Jurkat, Clone E6-1 (cell line): ENCODE results near the gene CCDC14.

DNA sequence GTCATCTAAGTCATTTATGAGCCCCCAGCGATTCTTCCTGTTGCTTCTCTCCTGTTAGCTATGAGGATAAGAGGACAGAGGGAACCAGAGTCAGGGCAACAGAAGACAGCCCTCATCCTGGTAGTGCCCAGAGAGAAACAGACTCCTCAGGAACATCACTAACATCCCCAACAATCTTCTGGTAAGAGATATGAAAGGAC, 91.6 kb downstream of the MYLK start:
- RRBS, result no CpG with 5 or more reads among the region's 1 CpG

GRCh38 chr3:123953663-123954212, 7.3 kb downstream of the CCDC14 start:
- RRBS, result no CpG with 5 or more reads among the region's 5 CpGs

- RRBS, result 3% methylated on average over 8 of the region's 73 CpGs
Observed at GRCh38 chr3:123960624-123961830, at the start of gene CCDC14. Gene CCDC14 (minus strand): TSS chr3:123961229.

DNA sequence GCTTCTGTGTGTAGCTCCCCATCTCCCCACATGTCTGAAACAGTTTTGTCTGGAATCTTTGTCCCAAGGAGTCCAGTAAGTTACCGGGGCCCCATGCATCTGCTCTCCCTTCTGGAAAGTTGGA, 1.4 kb downstream of the KALRN start:
- RRBS, result no CpG with 5 or more reads among the region's 1 CpG

- RRBS, result 86% methylated on average over 9 of the region's 17 CpGs
Observed at GRCh38 chr3:124268902-124269390, 235.8 kb downstream of the KALRN start.

DNA sequence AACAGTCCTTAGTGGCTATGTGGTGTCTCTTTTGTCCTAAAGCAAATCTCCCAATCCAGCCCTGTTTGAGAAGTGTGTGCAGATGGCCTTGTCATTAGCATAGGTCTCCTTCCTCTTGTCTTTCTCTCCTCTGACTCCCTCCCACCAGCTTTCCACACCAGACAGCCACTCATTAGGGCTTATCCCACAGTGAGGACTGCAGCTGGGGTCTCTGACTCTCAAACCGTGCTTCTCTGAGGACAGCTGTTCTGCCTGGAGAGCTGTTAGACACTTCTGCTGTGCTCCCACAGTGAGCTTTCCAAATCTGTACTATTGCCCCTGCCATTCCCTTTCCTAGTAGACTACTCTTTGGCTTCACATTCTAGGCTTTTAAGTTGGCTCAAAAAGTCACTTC, 331.4 kb downstream of the KALRN start:
- RRBS, result no CpG with 5 or more reads among the region's 1 CpG

DNA sequence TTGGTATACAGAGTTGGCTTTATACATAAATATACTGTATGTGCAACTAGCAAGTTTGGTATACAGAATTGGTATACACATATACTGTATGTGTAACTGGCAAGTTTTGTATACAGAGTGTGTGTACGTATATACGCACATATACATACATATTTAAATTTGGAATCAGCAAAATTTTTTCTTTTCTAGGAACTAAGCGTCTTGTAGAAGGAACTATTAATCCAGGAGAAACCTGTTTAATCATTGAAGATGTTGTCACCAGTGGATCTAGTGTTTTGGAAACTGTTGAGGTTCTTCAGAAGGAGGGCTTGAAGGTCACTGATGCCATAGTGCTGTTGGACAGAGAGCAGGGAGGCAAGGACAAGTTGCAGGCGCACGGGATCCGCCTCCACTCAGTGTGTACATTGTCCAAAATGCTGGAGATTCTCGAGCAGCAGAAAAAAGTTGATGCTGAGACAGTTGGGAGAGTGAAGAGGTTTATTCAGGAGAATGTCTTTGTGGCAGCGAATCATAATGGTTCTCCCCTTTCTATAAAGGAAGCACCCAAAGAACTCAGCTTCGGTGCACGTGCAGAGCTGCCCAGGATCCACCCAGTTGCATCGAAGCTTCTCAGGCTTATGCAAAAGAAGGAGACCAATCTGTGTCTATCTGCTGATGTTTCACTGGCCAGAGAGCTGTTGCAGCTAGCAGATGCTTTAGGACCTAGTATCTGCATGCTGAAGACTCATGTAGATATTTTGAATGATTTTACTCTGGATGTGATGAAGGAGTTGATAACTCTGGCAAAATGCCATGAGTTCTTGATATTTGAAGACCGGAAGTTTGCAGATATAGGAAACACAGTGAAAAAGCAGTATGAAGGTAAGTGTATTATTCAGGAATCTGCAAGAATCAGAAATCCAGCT, 7.4 kb downstream of the UMPS start:
- RRBS, result no CpG with 5 or more reads among the region's 12 CpGs

DNA sequence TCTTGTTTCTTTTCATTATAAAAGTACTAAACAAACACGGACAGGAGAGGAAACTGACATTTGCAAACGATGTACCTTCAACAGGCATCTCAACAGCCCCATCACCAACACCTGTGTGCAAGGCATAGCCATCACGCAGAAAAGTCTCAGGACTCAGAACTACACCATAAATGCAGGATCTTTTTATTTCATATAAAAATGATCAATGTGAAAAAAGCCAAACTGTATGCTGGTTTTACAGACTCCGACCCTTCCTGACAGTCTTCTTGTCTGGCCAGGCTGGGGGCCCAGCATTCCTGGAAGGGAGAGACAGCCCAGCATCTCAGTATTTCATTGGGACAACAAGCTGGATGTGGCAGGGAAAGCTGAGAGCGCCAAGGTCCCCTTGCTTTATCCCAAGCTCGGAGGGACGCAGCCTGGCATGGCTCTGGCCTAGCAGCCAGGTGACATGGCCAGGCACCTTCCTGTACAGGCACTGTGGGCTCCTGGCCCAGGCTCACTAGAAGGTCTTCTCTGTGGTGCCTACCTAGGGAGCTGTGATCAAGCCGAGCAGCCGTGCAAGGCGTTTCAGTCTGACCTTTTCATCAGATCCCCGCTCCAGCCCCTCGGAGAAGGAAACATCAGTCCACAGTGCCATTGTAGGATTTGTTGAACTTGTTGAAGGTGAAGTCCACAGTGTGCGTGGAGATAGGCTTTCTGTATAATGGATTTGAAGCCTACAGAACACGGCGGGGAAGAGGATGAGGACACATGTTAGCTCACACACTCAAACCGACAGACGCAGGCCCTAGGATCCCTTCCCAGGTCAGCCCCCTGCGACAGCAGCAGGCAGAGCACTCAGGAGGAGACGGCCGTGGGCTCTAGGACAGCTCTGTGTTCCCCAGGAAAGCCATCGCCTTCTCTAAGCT, 33.0 kb downstream of the UMPS start:
- RRBS, result no CpG with 5 or more reads among the region's 21 CpGs

GRCh38 chr3:124848241-124848713, 38.9 kb downstream of the ITGB5 start:
- RRBS, result 92% methylated on average over 4 of the region's 9 CpGs

- RRBS, result no CpG with 5 or more reads among the region's 5 CpGs
Observed at GRCh38 chr3:124920728-124921077, 13.8 kb downstream of the MUC13 start.

- RRBS, result no CpG with 5 or more reads among the region's 2 CpGs
Observed at GRCh38 chr3:124934443-124934641, 209 bp downstream of the MUC13 start.

DNA sequence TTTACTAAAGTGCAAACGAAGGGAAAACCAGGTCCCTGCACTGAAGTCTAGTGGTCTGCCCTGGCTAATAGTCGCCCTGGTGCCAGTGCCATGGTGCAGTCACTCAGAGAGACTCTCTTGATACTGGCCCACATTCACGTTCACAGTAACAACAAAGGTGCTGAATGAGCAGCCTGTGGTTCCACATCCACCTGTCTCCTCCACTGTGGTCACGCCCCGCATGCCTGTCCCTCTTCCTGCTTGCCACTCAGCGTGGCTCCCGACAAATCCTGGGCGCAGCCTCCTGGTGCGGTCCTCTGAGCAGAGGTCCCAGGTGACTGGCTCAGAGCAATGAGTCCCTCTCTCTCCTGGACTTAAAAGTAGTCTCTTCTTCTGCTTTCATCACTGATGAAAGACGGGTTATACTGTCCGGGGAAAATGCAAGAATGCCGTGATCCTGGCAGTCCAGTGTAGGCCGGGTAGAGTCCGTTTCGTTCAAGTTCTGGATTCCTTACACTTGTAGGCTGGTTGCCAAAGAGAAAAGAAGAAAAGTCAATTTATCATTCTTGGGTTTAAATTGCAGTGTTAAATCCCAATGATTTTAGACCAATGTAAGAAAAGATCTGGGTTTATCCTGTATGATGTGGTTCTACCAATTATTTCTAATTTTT, 35.9 kb upstream of the MUC13 start:
- RRBS, result 84% methylated on average over 3 of the region's 15 CpGs

DNA sequence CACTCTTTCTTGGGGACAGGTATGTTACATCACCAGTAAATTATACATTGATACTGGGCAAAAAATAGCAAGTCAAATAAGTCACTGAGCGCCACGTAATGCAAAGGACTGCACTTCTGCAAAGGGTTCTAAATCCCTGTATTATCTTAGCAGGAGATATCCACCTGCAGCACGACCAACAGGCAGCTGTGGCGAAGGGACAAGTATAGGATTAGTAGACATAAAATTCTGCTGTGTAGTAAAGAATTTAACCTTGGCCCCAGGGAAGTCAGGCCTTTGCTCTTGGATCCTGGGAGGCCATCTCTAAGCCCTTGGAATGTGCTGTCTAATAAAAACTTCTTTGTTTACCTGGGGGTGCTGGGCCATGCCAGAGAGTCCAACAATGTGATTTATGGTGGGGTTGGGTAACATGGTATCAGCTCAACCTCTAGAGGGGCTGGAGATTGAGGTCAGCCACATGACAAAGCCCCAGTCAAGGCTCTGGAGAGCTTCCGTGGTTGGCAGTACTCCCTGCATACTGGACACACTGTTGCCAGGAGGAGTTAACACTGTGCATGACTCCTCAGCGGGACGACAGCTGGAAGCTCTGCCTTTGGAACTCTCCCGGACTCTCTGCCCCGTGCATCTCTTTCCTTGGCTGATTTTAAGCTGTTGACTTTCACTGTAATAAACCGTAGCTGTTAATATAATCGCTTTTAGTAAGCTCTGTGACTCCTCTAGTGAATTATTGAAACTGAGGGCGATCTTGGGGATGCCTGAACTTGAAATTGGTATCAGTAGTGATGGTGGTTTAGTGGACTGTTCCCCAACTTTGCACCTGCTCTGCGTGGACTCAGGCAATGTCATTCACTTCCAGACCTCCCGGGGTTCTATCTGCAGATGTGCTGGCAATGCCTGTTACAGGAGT, 52.3 kb downstream of the HEG1 start:
- RRBS, result no CpG with 5 or more reads among the region's 14 CpGs

GRCh38 chr3:125024785-125025155, 31.0 kb downstream of the HEG1 start:
- RRBS, result no CpG with 5 or more reads among the region's 6 CpGs

GRCh38 chr3:125039488-125040523, 16.0 kb downstream of the HEG1 start:
- RRBS, result no CpG with 5 or more reads among the region's 17 CpGs

GRCh38 chr3:125053703-125054454, 1.9 kb downstream of the HEG1 start:
- RRBS, result no CpG with 5 or more reads among the region's 9 CpGs

DNA sequence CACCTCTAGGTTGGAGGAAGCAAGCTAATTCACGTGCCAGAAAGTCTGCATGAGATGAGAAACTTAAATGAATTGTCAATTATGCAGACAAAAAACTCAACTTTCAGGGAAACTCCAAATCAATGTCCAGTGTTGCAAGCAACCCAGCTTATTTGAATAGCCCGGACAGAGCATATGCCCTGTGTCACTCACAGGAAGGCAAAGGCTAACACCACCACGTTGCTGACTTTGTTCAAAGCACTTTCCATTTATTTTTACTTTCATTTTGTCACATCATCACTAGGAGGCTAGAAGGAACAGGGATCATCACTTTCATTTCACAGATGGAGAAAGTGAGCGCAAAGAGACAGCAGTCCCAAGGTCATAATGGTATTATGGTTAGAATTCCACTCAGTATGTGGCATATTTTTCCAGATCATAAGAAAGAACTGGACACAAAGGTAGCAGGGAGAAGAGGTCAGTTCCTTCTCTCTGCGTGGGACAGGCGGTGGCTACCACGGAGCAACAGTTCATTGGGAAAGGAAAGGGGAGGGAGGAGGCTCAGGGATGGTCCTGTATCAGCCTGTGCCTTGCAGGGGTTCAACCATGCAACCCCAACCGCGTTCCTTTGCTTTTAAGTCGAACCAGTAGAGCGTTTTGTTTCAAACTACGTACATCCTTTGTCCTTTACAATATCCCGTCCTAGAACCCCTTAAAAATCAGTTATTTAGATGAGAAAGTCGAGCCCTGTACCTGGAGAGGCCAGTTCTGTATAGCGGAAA, 1.2 kb downstream of the HEG1 start:
- RRBS, result no CpG with 5 or more reads among the region's 15 CpGs

DNA sequence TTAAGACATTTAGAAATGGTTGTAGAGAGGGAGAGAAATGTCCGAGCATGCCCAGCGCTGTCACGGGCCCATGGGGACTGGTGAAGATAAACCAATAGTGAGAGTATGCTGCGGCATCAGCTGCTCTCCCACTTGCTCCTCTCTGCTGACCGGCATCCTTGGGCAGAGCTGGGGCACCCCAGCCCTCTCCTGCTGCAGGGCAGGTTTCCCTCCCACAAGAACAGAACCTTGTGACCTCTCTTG, 6.4 kb upstream of the HEG1 start:
- RRBS, result no CpG with 5 or more reads among the region's 5 CpGs

DNA sequence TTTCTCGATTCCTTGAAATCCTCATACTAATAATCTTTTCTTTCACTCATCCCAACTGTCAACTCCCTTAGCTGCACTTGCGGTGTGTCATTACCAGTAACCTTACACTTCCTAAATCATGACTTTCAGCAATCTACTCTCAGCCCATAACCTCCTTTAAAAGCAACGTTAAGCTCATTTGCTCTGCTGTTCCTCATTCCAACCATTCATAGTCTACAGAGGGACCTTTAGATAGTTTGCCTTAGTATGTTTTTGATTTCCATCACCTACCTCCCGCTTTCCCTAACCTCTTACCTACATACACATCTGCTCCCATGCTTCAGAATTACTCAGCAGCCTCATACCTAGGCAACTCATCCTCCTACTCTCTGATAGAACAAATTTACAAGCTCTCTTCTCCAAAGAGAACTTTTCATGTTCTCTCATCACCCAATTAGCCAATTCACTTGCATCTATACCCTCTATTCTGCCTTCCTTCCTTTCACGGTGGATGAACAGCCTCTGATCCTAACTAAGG, 38.3 kb upstream of the HEG1 start:
- RRBS, result no CpG with 5 or more reads among the region's 5 CpGs

- RRBS, result no CpG with 5 or more reads among the region's 2 CpGs
Observed at GRCh38 chr3:125124758-125125074, 68.9 kb upstream of the HEG1 start.